SJSA1 (cell line): Measurements from ENCODE around the gene NPIPB11.

GRCh38 chr16:27516388-27516590 is 33.4 kb downstream of the GTF3C1 start:
- RAMPAGE, long total RNA = no peak

DNA sequence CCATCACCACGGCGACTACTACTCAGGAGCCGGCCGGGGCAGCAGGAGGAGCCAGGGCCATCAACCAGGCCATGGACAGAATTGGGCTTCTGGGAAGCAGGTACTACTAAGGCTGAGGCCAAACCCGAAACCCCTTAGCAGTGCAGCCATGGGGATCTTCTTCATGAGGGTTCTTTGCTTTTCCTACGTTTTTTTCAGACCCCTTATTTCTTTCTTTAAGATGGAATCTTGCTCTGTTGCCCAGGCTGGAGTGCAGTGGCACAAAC is 151.6 kb downstream of the KATNIP start:
- RAMPAGE, long total RNA = no peak

- RAMPAGE, long total RNA = no peak
Observed at GRCh38 chr16:27894158-27894419, 169.4 kb downstream of the GSG1L start.

DNA sequence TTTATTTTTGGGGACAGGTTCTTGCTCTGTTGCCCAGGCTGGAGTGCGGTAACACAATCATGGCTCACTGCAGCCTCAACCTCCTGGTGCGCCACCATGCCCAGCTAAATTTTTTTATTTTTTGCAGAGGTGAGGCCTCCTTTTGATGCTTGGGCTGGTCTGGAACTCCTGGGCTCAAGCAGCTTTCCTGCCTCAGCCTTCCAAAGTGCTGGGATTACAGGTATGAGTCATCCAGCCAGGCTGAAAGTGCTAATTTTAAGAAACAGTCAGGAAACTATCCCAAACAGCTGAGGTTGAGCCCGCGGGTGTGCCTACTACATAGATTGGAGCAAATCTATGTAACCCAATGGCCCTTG is 726 bp upstream of the XPO6 start:
- RAMPAGE, long total RNA = no peak

DNA sequence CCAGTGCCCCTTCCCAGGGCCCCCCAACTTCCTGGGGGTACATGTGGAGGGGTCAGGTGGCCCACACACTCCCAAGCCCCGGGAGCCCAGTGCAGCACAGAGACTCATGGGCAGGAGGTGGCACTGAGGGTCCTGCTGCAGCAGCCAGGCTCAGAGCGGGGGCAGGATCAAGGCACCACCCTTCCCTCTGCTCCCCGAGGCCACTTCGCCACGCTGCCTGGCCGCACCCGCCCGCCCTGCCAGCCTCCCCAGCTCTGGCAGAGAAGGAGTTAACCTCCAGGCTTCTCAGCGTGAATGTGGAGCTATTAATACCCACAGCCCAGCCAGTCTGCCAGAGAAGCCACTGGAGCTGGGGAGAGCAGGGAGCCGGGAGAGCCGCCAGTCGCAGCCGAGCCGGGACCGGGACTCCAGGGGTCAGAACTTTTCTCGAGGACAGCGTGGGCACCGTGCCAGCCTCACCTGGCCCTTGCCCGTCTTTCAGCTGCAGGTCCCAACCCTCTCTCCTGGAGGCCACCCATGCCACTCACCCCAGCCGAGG is 33.9 kb upstream of the SBK1 start:
- RAMPAGE, long total RNA = no peak

GRCh38 chr16:28291493-28292265 is 646 bp upstream of the SBK1 start:
- RAMPAGE, long total RNA = no peak

- RAMPAGE, long total RNA = no peak
Observed at GRCh38 chr16:28572999-28573430, 19.3 kb downstream of the SGF29 start.

GRCh38 chr16:28832430-28833718 is 10.1 kb downstream of the ATXN2L start:
- RAMPAGE, long total RNA = no peak

DNA sequence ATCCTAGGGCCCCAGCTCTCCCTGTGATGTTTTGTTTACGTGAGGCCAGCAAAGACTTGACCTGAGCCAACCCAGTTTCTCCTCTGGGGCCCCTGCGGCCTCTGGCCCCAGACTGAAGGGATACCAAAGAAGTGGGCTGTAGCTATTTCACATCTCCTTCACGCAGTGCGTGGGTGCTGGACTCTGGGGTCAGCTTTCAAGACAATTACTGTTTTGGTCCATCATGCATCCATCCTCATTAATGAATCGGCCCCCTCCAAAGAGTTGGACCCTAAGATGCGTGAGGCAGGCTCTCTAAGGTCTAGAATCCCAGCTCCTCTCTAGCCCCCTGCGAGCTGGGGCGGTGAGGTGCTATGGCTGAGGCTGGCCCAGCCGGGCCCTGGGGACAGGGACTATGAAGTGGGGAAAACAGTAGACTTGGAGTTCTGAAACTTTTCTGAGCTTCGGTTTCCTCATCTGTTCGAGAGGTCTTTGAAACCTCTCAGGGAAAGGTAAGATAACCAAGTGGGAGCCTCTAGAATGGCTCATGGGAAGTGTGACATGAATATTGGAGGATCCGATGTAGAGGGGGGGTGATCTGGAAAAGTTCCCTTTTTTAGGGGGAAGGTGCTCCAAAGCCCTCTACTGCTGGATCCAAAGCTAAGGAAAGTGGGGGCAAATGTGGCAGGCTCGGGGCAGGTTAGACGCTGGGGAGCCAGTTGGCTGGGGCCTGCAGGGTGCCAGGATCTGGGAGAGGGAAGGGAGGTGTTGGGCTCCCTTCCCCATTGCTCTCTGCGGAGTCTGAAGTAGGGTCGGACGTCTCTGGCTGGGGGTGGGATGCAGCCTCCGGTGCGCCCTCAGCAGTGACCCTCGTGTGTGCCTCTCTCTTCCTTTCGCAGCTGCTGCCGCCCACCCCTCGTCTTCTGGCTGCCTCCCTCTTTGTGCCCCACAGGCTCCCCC is 1.8 kb downstream of the SH2B1 start:
- RAMPAGE, long total RNA = no peak

GRCh38 chr16:28866358-28867284 is 3.0 kb downstream of the SH2B1 start:
- RAMPAGE, long total RNA = no peak

DNA sequence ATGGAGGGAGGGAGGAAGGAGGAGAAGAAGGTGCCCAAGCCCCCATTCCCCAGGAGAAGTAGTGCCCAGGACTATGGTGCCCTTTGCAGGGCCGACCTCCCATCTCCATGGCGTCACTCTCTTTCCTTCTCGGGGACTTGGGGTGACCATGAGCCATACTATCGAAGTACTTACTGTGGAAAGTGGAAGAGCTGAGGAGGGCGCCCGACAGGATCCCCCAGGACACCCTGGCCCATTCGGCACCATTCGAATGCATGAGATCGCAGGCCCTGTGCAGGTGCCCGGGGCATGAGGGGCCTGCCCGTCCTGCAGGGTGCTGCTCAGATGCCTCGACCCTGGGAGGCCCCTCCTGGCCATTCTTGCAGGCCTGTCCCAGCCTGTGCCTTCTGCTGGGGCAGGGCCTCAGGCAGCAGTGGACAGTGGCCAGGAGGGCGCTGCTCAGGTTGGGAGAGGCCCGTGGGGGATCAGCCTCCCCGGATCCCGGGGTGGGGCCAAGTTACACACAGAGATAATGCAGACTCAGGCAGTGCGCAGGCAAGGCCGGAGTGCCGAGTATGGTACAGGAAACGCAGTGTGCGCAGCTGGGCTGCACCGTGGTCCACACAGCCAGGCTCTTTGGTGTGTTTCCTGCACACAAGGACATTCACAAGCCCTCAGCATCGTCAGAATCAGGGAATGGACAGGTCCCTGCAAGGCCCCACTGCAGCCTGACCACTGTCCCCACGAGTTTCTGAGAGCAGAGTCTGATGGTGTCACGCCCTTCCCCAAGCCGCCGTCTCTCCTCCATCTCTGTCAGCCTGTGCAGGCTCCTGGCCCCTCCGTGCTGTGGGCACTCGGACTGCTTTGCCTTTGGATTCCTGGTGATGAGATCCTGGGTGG is 147.6 kb downstream of the LAT start:
- RAMPAGE, long total RNA = no peak

- RAMPAGE, long total RNA = no peak
Observed at GRCh38 chr16:29158647-29159264, 173.9 kb downstream of the LAT start.

- RAMPAGE, long total RNA = no peak
Observed at GRCh38 chr16:29159446-29159824, 174.6 kb downstream of the LAT start.

GRCh38 chr16:29177515-29178819 is 193.1 kb downstream of the LAT start:
- RAMPAGE, long total RNA = no peak

DNA sequence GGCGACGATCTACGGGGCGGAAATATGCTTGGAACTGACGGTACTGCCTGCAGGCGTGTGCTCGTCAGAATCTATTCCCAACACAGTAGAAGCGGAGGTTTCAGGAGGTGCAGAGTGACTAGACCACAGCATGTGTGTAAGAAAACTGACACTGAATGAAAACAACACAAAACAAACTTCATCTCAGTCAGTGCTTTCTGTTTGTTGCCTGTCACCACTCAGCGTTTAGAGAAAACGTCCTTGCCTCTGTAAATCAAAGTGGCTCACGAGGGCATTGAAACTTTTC is 210.3 kb downstream of the LAT start:
- RAMPAGE, long total RNA = no peak

- RAMPAGE, long total RNA = no peak
Observed at GRCh38 chr16:29220001-29220286, 186.6 kb downstream of the NPIPB11 start.

DNA sequence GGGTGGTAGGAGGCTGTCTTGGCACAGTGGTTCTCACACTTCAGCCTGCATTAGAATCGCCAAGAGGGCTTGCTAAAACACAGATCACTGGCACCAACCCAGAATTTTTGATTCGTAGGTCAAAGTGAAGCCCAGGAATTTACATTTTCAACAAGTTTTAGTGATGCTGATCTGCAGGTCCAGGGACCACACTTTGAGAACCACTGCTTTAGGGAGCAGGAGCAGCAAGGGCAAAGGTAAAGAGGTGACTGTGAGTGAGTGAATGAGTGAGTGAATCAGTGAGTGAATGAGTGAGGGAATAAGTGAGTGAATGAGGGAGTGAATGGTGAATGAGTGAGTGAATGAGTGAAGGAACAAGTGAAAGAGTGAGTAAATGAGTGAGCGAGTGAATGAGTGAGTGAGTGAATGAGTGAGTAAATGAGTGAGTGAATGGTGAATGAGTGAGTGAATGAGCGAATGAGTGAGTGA is 133.5 kb downstream of the NPIPB11 start:
- RAMPAGE, long total RNA = no peak

DNA sequence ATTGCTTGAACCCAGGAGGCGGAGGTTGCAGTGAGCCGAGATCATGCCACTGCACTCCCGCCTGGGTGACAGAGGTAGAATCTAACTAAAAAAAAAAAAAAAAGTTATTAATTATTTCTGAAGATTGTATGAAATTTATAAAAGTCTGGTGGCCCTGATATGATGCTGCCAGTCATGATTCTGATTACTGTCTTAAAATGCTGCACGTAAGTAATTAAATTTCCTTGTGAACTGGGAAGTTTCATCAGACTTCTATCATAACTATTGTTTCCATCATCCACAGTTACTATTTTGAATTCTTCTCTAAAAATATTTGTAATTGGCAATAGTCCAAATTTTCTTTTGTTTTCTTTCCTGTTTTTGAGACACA is at the start of gene NPIPB11:
Gene NPIPB11 (minus strand): TSS at position 86 of the 370 bp plus-strand sequence.
- RAMPAGE, long total RNA = no peak

- RAMPAGE, long total RNA = no peak
Observed at GRCh38 chr16:29595433-29595957, 67.6 kb upstream of the SPN start.

DNA sequence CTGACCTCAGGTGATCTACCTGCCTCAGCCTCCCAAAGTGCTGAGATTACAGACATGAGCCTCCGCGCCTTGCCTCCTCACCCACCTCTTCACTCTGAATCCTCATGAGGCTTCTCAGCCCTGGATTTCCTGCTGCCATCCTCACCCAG is 2.1 kb downstream of the SPN start:
- RAMPAGE, long total RNA = no peak